Psoas muscle (tissue), 2 donors: ENCODE data around the gene RPS6KL1.

GRCh38 chr14:74672529-74673216 lies 40.2 kb downstream of the AREL1 start:
- PRO-cap, 2 experiments = no peak in any of the 2 experiments

DNA sequence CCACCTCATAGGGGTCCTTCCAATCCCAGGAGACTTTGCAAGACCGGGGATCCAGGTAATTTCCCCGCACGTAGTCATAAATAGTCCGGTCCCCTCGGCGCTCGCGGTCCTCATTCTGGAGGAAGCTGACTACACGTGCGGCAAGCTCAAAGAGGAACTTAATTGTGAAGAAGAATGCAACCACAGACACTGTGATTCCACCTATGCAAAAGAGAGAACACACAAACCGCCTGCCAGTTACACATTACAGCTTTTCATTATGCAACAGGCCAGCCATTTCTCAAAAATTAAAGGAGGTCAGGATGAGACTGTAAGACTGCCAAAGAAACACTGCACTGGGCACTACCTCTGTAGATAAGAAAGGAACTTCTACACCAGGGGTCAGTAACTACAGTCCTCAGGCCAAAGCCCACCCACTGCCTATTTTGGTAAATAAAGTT lies 28.4 kb downstream of the AREL1 start:
- PRO-cap, 2 experiments = no peak in any of the 2 experiments

DNA sequence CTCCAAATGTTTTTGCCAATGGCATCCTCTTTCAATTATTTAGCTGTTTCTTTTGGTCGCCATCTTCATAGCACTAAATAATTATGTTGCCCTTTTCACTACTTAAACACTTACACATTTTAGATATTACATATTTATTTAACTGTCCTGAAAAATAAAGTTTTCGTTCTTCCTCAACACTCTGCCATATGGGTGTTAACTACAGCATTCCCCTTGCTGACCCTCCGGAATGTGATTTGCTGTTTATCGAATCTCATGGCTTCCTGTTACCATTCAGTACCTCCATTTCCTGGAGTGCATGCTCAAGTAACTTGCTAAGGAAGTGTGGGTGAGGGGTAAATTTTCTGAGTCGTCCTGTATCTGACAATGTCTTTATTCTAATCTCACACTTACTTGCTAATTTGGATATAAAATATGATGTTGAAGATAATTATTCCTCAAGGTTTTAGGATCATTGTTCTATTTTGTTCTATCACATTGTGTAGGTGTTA lies 29.5 kb downstream of the YLPM1 start:
- PRO-cap, 2 experiments = no peak in any of the 2 experiments

DNA sequence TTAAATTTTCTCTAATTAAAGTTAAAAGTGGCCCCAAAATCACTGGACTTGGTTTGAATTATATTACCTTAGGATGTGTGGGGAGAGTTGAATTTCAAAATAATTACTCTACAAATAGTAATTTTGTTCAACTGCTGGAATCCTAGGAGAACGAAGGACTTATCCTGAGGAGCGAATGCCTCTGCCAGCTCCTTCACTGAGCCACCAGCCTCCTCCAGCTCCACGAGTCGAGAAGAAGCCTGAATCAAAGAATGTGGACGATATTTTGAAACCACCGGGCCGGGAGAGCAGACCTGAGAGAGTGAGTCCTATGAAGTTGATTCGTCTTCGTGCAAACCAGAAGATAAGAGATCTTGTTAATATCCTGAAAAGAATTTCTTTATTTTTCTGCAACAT lies 49.4 kb downstream of the YLPM1 start:
- PRO-cap, 2 experiments = no peak in any of the 2 experiments

- PRO-cap, 2 experiments = no peak in any of the 2 experiments
Measured at GRCh38 chr14:74852989-74853498, 22.9 kb downstream of the PROX2 start.

GRCh38 chr14:74898468-74898899 lies 16.8 kb downstream of the DLST start:
- PRO-cap, 2 experiments = no peak in any of the 2 experiments

- PRO-cap, 2 experiments = peak in 2 of 2 experiments; most common minus-strand start chr14:74923248 (in 2)
Measured at GRCh38 chr14:74923001-74923639, at the start of gene RPS6KL1. RPS6KL1 (minus strand) TSS chr14:74923260.

DNA sequence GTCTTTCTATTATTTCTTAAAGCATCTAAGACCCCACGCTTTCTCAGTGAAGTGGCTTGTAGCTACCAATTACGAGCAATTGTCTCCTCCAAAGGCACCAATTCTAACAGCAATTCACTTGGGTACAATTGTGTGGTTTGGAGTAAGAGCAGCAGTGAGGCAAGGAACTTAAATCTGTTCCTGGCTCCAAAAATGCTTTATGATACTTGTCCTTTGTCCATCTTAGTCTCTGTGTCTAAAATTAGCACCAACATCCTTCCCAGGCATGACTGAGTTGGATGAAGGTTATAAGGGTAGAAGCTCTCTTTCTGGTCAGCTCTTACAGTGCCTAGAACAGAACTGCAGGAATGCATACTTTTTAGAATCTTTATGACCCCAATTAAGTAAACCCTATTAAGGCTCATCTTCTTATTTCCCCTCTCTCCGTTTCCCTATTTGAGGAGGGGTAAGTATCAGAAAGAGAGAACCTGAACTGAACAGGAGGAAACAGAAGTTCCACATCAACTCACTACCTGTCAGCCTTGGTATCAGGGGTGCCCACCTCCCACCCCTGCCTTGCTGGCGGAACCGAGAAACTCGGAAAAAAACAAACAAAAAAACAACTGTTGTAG lies 9.1 kb downstream of the EIF2B2 start:
- PRO-cap, 2 experiments = no peak in any of the 2 experiments

- PRO-cap, 2 experiments = no peak in any of the 2 experiments
Measured at GRCh38 chr14:75125548-75126012, 1.3 kb downstream of the NEK9 start.

- PRO-cap, 2 experiments = no peak in any of the 2 experiments
Measured at GRCh38 chr14:75127825-75128232, 981 bp upstream of the NEK9 start.

GRCh38 chr14:75258633-75259421 lies 19.8 kb upstream of the FOS start:
- PRO-cap, 2 experiments = peak in 2 of 2 experiments; most common plus-strand start chr14:75259376 (in 2); most common minus-strand start chr14:75258999 (in 2)

- PRO-cap, 2 experiments = no peak in any of the 2 experiments
Measured at GRCh38 chr14:75297278-75297872, 18.7 kb downstream of the FOS start.

GRCh38 chr14:75438526-75439294 lies 10.9 kb downstream of the JDP2 start:
- PRO-cap, 2 experiments = no peak in any of the 2 experiments

- PRO-cap, 2 experiments = no peak in any of the 2 experiments
Measured at GRCh38 chr14:75450289-75450960, 22.6 kb downstream of the JDP2 start.

DNA sequence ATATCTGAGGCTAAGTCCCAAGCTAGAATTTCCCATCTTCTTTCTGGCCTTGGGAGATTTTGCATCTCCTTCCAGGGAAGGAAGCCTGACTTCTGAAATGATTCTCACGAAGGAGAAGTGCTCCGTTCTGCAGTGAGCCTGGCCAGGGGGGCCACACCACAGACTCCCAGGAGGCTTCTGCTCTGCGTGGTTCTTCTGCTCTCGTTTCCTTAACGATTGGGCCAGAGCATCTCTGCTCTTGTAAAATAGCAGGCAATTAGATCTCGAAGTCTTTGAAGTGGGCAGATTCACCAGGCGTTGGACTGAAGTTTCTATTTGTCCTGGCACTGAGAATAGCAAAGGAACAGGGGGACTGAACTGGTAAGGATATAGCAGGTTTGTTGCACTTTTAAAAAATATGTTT lies 6.6 kb upstream of the BATF start:
- PRO-cap, 2 experiments = no peak in any of the 2 experiments

DNA sequence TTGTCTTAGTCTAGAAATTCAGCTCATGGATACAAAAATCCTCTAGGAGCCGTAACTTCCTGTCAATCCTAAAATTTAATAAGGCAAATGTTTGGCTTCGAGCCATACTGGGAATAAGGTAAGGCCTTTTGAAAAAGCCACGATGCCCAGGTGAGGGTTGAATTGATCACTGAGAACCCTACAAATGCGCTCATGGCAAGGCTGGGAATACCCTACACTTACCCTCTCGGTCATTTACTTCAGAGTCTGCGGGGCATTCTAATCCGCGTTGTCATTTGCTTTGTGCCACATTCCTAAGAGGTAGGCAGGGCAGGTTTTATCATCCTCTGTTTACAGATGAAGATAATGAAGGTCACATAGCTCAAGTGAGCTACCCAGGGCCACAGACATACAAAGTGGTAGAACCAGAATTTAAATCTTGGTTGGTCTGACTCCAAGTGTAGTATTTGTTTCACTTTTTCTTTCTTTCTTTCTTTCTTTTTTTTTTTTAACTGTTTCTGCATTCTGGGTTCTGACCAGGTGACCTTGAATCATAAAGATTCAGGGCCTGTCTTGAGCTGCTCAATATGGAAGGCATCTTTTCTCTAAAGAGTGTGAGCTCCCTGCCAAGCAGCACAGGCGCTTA lies 868 bp upstream of the BATF start:
- PRO-cap, 2 experiments = no peak in any of the 2 experiments

DNA sequence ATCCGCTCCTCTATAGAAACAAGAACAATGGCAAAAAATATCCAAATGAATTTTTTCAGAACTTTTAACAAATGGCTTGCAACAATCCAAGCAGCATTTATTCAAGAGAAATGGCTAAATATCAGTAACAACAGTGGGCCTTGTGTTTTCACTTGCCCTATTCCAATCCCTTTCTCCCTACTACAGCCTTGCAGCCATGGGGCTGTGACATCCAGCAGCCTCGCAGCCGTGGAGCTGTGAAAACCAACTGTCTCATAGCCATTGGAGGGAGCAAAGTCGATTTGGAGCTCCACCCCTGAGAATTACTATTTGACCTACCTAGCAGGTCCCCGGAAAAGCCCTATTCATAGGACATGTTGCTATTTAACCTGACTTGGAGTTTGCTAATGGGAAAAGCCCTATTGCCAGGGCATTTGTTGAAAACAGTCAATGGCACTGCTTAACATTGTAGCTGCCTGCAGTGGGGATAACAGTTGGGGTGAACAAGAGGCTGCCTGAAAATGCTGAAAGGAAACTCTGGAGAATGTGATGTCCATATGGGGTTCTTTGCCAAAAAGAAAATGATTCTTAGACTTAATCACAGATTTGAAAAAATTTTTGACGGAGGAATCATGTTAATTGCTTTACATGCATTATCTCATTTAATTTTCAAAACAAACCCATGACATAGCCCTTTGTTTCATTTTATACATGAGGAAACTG lies 33.2 kb downstream of the ERG28 start:
- PRO-cap, 2 experiments = no peak in any of the 2 experiments

DNA sequence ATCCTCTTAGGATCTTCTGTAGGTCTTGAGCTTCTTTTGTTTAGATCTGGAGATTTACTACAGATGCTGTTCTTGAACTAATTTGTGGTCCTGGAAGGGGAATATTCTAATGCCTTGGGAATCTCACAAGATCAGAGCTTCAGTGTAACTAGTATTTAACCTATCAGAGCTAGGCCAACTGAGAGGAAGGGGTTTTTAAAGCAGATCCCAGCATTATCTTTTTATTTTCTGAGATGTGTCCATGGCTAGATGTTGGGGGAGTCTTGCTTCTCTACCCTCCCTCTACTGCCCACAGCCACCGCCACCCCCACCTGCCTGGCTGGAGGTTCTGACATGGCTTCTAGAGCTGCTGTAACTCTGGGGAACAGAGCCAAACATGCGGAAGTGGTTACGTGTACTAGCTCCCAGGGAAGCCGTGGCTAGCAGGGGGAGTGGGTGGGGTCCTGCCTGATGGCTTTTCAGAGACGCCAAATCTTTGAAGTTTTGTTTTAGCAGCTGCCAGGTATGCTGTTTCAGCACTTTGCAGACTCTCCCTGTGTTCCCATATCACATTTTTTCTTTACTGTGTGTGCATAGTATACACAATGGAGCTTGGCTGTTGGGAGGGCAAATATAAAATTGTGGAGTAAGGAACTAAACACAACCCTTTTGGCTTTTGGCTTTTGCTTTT lies 150.4 kb downstream of the TGFB3 start:
- PRO-cap, 2 experiments = no peak in any of the 2 experiments

- PRO-cap, 2 experiments = no peak in any of the 2 experiments
Measured at GRCh38 chr14:75934760-75935599, 46.8 kb downstream of the TGFB3 start.

DNA sequence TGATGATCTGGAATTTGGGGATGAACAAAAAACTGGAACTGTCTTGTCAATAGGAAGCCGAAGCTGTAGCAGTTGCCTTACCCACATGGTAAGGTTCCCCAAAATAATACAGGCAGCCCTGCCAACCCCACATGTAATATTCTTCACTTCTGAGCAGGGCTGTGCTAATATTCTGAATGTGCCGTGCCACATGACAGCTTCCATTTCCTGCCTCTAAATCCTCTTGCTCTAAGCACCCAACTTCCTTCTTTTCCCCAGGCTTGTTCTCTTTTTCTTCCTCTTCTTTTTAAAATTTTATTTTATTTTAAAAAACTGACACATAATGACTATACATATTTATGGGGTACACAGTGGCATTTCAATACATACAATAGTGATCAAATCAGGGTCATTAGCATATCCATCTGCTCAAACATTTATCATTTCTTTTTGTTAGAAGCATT lies 39.6 kb downstream of the GPATCH2L start:
- PRO-cap, 2 experiments = no peak in any of the 2 experiments